Mesenchymal stem cell of the bone marrow (primary cell): Measurements from ENCODE around the gene CD2.

DNA sequence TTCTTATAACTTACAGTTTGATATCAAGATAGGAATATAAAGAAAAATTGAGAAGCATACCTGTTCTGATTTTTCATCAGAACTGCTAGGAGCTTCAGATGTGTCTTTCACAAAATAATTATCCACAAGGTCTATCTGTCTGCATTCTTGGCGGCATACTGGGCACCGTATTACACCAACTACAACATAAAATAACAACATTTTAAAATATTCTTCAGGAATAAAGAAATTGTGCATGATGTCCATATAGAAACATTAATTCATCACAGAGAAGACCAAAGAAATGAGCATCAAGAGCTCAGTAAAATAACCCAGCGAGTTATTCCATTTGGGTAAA is 46.8 kb downstream of the TRIM33 start:
- CAGE, long polyA plus RNA = no peak

DNA sequence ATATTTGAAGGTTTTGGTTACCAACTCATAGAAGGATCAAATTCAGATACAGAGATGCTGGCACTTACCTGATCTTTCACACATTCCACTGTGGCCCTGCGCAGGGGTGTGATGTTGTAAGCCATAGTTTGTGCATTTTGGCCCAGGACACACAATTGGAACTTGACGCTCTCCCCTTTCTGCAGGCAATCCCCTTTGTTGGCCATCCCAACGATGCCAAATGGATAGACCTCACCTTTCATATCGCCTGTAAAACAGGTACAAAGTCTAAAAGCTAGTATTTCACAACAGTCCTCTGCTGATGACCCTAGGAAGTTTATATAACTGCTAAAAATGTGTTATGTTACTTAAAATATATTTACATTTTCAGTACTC is 3.9 kb upstream of the NRAS start:
- CAGE, long polyA plus RNA = no peak

DNA sequence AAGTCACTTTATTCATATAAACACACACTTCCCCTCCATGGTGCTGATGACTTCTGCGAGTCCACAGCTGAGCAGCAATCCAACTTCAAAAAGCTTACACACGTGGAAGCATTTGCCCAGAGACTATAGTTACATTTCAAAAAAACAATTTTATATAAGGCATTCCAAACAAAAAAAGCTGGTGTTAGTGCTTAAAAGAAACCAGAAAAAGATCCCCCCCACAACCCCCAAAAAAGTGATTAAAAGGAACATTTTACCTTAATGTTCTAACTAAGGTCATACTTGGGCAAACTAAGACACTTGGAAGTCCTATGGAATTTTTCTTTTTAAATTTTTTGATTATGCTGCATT is 20.4 kb upstream of the NRAS start:
- CAGE, long polyA plus RNA = no peak

DNA sequence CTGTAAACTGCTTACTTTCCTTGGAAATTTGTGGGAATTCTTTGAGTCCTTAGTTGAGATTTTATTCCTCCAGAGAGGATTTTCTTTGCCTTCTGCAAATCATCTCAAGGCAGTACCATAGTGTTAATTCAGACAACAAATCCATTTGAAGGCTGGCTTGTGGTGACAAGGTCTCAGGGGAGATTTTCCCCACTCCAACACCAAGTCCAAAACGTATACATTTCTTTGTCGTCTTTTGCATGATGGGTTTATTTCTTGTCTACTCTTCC is 9.4 kb upstream of the TSPAN2 start:
- CAGE, long polyA plus RNA = no peak

GRCh38 chr1:115364562-115365231 is 26.6 kb upstream of the NGF start:
- CAGE, long polyA plus RNA = no peak

DNA sequence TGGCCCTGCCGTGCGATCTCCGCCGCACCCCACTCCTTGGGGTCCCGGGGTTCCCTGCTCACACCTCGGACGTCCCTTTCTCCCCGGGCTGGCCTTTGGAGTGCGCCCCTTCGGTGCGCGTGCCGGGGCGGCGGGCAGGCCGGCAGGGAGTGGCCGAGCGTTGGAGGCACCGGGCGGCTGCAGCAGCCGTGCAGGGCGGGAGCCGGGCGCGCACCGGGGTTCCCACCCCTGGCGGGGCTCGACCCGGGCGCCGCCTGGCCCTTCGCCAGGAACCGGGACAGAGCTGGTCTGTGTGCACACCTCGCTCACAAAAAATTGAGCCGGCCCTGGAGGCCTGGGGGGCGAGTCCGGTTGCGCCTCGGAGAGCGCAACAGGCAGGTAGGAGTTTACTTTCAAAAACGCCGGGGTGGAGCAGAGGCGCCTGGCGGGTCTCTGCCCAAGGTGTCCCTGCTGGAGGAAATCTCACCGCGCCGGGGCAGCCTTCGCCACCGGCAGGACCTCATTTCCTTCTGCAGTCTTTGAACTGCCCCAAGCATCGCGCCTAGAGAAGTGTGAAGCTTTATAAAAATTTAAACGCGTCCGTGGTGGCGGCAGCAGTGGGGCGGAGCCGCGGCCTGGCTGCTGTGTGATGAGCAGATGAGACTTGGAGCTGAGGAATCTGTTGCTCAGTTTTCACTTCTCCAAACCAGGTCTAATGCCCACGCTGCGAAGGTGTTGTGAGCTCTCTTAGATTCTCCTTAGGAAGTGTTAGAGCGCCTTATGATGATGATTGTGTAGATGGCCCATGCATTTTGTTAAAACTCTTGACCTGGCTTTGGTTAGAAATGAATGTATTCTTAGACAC is 781 bp downstream of the VANGL1 start:
- CAGE, long polyA plus RNA = no peak

GRCh38 chr1:115771259-115772420 is 3.1 kb upstream of the CASQ2 start:
- CAGE, long polyA plus RNA = no peak

DNA sequence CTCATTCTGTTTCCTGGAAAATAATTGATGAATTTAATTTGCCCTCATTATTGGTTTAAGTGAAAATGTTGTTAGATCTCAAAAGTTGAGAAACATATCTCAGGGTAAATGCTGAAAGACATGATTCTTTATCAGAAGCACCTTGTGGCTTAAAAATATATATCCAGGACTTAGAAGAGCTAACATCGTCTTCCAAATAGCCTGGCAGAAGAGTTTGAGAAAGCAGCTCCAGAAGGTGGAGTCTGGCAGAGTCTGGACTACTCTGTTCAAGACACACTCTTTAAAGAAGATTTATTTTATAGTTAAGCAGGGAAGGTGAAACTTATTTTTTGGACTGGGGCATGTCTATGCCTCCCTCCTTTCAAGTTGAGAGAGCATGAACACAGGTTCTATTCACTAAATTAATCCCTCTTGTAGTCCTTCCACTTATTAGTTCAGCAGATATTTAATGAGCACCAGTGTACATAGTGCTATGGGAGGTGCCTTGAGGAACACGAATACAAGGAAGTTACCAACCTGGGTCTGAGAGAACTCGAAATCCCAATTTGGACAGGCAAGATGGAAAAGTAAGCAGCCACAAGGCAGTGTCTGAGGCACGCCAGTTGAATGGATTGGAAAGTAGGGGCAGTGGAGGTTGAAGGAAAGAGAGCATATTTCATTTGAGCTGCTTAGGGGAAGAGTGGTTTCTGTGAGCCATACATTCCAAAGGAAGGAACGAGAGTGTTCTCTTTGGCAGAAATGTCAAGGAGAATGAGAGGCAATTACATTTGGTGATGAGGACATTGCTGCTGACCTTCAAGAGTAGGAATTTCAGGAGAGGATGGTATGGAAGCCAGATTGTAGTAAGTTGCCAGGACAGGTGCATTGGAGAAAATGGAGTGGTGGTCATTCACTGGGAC is 50.3 kb upstream of the MAB21L3 start:
- CAGE, long polyA plus RNA = no peak

GRCh38 chr1:116168296-116168790 is 57.1 kb downstream of the MAB21L3 start:
- CAGE, long polyA plus RNA = no peak

DNA sequence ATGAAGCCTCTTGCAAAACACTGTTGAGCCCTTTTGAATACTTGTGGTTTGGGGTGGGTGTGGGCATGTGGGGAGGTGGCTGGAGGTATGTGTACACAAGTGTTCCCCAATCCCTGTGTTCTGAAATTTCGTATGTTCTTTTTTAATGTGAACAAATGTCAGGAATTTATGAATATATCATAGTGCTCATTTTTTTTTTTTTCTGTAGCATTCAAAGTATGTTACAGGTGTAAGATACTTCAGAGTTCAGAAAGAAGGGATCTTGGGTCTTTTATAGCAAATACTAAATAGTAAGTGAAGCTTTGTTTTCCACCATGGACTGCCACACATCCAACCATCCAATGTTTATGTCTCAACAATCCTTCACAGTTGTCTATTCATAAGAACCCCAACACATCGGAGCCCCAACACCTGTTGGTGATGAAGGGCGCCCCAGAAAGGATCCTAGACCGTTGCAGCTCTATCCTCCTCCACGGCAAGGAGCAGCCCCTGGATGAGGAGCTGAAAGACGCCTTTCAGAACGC is 20.2 kb downstream of the ATP1A1 start:
- CAGE, long polyA plus RNA = no peak

GRCh38 chr1:116409704-116410343 is 36.8 kb downstream of the ATP1A1 start:
- CAGE, long polyA plus RNA = no peak

DNA sequence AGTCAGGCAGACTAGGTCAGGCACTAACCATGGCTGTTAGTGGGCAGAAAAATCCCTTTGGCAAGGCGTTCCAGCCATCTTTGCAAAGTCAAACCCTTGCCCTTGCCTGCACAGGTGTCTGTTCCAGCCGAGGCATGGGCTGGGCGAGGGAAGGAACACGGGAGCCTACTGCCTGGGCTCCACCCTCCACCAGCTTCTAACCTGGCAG is 27.7 kb upstream of the CD58 start:
- CAGE, long polyA plus RNA = no peak

DNA sequence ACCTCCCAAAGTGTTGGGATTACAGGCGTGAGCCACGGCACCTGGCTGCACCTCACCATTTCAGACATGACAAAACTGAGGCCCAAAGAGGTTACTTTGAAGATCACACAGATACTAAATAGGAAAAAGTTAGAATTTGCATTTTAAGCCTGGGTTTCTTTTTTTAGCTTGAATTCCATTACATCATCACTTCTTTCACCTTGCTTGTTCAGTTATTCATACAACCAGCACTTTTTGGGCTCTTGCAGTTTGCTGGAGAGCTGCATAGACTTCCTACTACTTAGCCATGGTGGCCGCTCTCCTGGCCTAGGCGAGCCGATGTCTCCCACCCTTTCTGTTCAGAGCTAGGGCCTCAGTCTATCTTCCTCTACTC is 16.3 kb upstream of the CD2 start:
- CAGE, long polyA plus RNA = no peak

GRCh38 chr1:116754029-116754770 is at the start of gene CD2:
Gene CD2, plus strand, starts transcription at chr1:116754430.
- CAGE, long polyA plus RNA = no peak

DNA sequence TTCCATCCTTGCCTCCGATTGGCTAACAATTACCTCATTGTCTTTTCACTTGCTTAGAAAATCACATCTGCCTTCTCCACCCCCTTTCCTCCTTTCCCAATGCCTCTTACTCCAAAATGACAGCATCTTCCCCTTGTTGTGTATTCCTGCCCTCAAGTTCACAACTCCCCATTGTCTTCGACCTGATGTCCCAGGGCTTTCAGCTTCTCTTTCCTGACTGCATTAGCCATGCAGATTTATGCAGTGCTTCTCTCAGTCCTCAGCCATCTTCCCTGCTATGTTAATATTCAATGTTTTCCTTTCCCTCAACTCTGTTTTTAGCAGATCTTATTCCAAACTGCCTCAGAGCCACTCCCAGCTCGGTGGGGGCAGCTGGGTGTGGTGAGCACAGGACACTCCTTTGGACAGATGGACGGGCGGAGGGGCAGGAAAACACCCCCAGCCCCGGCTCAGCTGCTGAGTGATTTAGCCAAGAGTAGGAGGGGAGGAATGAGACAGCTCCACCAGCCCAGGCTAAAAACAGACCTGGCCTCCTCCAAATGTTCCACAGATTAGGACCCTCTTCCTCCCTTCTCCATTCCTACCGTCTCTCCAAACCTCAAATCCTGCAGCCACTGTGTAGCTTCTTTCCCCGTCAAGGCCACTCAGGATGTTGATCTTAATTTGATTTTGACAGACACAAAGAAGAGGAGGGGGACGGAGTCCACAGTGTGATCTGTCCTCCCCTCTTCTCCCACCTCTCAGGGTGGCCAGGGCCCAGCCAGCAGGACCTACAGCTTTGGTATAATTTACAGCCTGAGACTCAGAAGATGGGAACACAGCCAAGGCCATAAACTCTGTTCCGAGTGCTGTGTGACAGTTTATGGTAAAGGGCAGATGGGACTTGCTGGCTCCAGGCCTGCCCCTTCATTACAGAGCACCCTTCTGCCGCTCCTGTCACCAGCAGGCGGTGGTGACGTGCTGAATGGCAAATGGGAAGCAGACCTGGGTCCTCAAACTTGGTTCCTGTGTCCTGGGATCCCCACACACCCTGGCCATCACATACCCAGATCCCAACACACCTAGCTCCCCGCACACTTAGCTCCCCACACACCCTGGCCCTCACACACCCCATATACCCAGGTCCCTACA is 71.3 kb downstream of the CD2 start:
- CAGE, long polyA plus RNA = no peak

DNA sequence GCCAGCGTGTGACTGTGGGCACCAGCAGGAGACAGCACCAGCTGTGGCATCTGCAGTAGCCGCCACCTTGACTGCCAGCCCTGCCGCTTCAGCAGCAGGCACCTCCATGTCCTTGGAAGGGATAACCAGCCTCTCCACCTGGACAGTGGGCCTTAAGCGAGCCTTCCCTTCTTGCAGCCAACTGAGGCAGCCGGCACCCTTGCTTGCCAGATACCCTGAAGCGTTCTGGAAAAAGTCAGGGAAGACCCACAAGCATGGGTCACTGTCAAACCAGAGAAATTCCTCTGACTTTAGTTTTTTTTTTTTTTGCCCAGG is 30.2 kb upstream of the PTGFRN start:
- CAGE, long polyA plus RNA = no peak

GRCh38 chr1:116950502-116951134 is 40.9 kb downstream of the PTGFRN start:
- CAGE, long polyA plus RNA = no peak

- CAGE, long polyA plus RNA = no peak
Measured at GRCh38 chr1:117001376-117001562, 291 bp upstream of the CD101 start.

- CAGE, long polyA plus RNA = no peak
Measured at GRCh38 chr1:117121236-117121605, 328 bp downstream of the TRIM45 start.

GRCh38 chr1:117122555-117123116 is 1.1 kb upstream of the TRIM45 start:
- CAGE, long polyA plus RNA = no peak